Heart left ventricle (tissue), 7 donors: Measurements from ENCODE around the gene NOXRED1.

GRCh38 chr14:75419201-75419971, 8.4 kb upstream of the JDP2 start:
- PRO-cap, 6 experiments, result peak in 1 of 6 experiments; most common minus-strand start chr14:75419473 (in 1)
- RAMPAGE, long total RNA, 2 experiments, result no peak in any of the 2 experiments
- RRBS, result no CpG with 5 or more reads among the region's 11 CpGs

- PRO-cap, 6 experiments, result no peak in any of the 6 experiments
- RAMPAGE, long total RNA, 2 experiments, result no peak in any of the 2 experiments
- RRBS, result no CpG with 5 or more reads among the region's 23 CpGs
Measured at GRCh38 chr14:75440359-75441564, 12.9 kb downstream of the JDP2 start.

DNA sequence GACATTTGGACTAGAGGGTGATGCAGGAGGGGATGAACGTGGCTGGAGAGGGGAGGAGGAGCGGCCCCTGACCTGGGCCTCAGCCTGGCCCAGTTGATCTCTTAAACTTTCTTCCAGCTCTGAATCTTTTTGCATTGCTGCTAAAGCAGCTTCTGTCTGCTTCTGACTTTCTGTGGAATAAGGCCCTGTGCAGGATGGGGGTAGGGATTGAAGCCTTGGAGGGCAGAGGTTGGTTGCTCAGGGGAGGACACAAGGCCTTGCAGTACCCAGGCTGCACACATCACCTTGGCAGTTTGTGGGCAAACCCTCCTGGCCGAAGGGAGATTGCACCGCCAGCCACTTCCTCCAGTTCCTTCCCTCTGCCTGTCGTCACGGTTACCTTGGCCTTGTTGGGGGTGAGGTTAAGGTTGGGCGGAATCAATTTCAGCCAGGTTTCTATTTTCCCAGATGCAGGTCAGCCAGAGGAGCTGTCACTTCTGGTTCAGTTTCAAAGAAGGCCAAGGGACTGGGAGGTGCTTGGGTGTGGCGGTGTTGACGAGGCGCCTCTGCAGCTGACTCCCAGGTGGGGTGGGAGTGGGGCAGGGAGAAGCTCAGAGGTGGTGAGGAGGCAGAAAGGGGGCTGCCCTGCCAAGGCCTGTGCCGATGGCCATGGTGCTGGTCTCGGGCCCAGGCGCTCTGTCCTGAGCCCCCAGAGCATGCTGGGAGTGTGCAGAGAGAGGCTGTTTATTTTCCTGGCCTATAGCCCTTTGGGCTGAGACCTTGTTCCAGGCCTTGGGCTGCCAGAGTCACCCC, 31.3 kb downstream of the JDP2 start:
- PRO-cap, 6 experiments, result peak in 3 of 6 experiments; most common minus-strand start position 679 of the sequence (in 2)
- RAMPAGE, long total RNA, 2 experiments, result no peak in any of the 2 experiments
- RRBS, result no CpG with 5 or more reads among the region's 13 CpGs

GRCh38 chr14:75566377-75566808, 12.0 kb upstream of the FLVCR2 start:
- PRO-cap, 6 experiments, result no peak in any of the 6 experiments
- RAMPAGE, long total RNA, 2 experiments, result no peak in any of the 2 experiments
- RRBS, result no CpG with 5 or more reads among the region's 3 CpGs

GRCh38 chr14:75941257-75941510, 40.6 kb downstream of the TGFB3 start:
- PRO-cap, 6 experiments, result no peak in any of the 6 experiments
- RAMPAGE, long total RNA, 2 experiments, result no peak in any of the 2 experiments
- RRBS, result no CpG with 5 or more reads among the region's 2 CpGs

DNA sequence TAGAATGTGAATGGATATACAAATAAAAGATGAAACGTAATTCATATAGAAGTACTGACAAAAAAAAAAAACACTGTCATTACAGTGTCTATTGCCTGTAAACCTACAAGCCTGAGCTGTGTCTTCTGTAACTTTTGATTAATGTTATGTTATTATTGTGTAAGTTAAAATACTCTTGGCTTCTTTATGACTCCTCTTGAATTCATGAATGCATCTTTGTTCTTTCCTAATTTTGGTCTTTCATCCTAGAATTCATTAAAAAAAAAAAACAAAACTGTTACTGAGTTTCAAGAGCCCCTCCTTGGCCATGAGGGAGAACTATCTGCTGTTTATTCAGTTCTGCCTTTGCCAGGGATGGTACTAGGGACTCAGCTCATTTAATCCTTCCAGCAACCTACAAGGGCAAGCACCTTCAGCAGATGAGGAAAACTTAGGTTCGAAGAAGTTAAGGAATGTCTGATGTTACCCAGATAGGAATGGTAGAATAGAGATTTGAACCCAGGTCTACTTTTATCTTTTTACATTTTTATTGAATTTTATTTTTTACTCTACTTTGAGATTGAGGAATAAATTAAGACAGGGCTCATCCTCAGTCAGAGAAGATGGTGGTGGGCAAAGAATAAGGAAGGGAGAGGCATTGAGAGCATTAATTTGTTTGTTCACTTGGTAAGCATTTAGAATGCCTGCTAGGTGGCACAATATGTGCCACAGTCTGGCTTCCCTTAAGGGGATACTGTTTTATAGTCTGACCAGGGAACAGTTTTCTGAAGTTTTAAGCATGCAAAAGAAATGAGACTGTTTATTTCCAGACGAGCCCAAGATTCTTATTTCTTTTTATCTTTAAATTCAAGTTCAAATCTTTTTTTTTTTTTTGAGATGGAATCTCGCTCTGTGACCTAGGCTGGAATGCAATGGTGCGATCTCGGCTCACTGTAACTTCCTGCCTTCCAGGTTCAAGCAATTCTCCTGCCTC, 22.3 kb downstream of the GPATCH2L start:
- PRO-cap, 6 experiments, result no peak in any of the 6 experiments
- RAMPAGE, long total RNA, 2 experiments, result no peak in any of the 2 experiments
- RRBS, result no CpG with 5 or more reads among the region's 6 CpGs

- PRO-cap, 6 experiments, result peak in 1 of 6 experiments; most common minus-strand start chr14:76191412 (in 1)
- RAMPAGE, long total RNA, 2 experiments, result no peak in any of the 2 experiments
- RRBS, result no CpG with 5 or more reads among the region's 2 CpGs
Measured at GRCh38 chr14:76191351-76191793, 39.6 kb downstream of the GPATCH2L start.

GRCh38 chr14:76257903-76258540, 106.3 kb downstream of the GPATCH2L start:
- PRO-cap, 6 experiments, result no peak in any of the 6 experiments
- RAMPAGE, long total RNA, 2 experiments, result no peak in any of the 2 experiments
- RRBS, result no CpG with 5 or more reads among the region's 6 CpGs

GRCh38 chr14:76337458-76337943, 38.4 kb upstream of the ESRRB start:
- PRO-cap, 6 experiments, result no peak in any of the 6 experiments
- RAMPAGE, long total RNA, 2 experiments, result no peak in any of the 2 experiments
- RRBS, result no CpG with 5 or more reads among the region's 8 CpGs

- PRO-cap, 6 experiments, result no peak in any of the 6 experiments
- RAMPAGE, long total RNA, 2 experiments, result no peak in any of the 2 experiments
- RRBS, result no CpG with 5 or more reads among the region's 6 CpGs
Measured at GRCh38 chr14:76515561-76515942, 139.6 kb downstream of the ESRRB start.

DNA sequence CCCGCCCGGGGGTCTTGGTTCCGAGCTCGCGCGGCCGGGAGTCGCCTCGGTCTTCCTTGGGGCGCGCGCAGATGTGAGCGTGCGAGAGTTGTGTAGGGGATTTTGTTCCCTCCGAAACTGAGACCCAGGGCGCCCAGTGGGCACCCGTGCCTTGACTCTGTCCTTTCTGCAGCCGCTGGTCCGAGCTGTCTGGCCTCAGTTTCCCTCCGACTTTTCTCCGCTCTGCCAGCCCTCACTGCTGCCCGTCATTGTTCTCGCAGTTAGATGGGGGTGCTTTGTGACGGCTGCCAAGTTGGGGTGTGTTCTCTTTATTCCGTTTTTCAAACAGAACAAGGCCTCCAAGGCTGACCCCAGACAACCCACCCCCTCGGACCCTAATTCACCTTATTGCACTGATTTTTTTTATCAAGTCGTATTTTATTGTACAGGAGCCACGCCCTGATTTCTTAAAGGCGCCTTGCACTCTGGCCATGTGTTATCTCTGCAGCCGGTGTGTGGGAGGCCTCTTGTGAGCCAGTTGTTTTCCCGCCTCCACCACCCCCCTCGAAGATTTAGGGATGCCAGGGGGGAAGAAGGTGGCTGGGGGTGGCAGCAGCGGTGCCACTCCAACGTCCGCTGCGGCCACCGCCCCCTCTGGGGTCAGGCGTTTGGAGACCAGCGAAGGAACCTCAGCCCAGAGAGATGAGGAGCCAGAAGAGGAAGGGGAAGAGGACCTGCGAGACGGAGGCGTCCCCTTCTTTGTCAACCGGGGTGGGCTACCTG, 1.2 kb downstream of the VASH1 start:
- PRO-cap, 6 experiments, result peak in 3 of 6 experiments; most common plus-strand start position 478 of the sequence (in 3); most common minus-strand start position 250 of the sequence (in 2)
- RAMPAGE, long total RNA, 2 experiments, result no peak in any of the 2 experiments
- RRBS, result 2% methylated on average over 2 of the region's 43 CpGs

DNA sequence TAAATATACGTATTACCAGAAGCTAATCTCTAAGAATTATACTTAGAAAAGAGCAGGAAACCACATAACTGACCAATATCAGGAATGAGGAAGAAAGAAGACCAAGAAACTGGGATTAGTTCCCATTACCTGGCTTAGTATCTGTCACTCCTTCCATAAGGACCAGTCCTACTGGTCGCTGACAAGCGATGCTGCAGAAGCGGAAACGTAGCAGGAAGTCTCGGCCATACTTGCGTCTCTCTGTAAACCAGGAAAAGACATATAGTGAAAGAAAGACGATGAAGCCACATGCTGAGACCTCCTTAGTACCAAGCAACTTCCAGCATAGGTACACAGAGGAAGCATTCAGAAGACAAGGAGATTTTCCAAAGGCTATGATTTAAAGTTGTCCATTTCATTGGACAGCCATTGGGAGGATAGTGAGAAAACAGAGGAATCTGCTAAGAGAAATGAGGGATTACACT, 9.4 kb downstream of the ANGEL1 start:
- PRO-cap, 6 experiments, result no peak in any of the 6 experiments
- RAMPAGE, long total RNA, 2 experiments, result no peak in any of the 2 experiments
- RRBS, result no CpG with 5 or more reads among the region's 8 CpGs

DNA sequence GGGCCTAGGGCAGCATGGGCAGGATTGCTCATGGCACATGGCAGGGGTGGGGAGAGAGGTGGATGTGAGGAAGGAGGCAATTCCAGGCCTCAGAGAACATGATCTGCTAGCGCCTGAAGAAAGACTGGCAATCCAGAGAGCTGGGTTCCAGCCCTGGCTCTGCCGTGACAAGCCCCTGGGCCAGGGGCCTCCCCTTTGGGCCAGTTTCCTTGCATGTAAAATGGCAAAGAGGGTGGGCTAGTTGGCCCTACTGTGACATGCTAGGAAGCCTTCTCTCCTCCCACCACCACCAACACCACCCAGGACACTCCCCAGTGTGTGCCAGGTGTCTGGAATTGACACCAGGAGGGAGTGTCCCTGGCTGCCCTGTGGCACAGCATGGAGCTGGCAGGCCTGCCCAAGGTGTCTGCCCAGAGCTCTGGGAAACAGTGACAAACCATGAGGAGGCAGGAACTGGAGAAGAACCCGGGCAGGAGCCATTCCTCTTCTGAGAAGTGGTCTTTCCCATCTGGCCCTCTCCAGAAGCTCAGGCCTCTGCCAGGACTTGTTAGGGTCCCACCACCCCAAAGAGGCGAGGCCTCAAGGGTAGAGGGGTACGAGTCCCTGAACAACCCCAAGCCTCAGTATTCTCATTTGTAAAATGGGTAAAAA, 24.1 kb upstream of the IRF2BPL start:
- PRO-cap, 6 experiments, result peak in 1 of 6 experiments; most common plus-strand start position 428 of the sequence (in 1); most common minus-strand start position 309 of the sequence (in 1)
- RAMPAGE, long total RNA, 2 experiments, result no peak in any of the 2 experiments
- RRBS, result no CpG with 5 or more reads among the region's 5 CpGs

GRCh38 chr14:77116191-77116930, 18.3 kb downstream of the CIPC start:
- PRO-cap, 6 experiments, result no peak in any of the 6 experiments
- RAMPAGE, long total RNA, 2 experiments, result no peak in any of the 2 experiments
- RRBS, result no CpG with 5 or more reads among the region's 4 CpGs

- PRO-cap, 6 experiments, result no peak in any of the 6 experiments
- RAMPAGE, long total RNA, 2 experiments, result no peak in any of the 2 experiments
- RRBS, result no CpG with 5 or more reads among the region's 10 CpGs
Measured at GRCh38 chr14:77296183-77296516, 24.5 kb downstream of the POMT2 start.

GRCh38 chr14:77423453-77423718, at the start of gene NOXRED1:
TSS of gene NOXRED1 (minus strand) at chr14:77423523.
- PRO-cap, 6 experiments, result no peak in any of the 6 experiments
- RAMPAGE, long total RNA, 2 experiments, result no peak in any of the 2 experiments
- RRBS, result no CpG with 5 or more reads among the region's 1 CpG

- PRO-cap, 6 experiments, result no peak in any of the 6 experiments
- RAMPAGE, long total RNA, 2 experiments, result no peak in any of the 2 experiments
- RRBS, result no CpG with 5 or more reads among the region's 4 CpGs
Measured at GRCh38 chr14:77554624-77555108, 56.0 kb upstream of the ISM2 start.

- PRO-cap, 6 experiments, result no peak in any of the 6 experiments
- RAMPAGE, long total RNA, 2 experiments, result no peak in any of the 2 experiments
- RRBS, result no CpG with 5 or more reads among the region's 8 CpGs
Measured at GRCh38 chr14:77565299-77566045, 51.0 kb downstream of the SPTLC2 start.

- PRO-cap, 6 experiments, result no peak in any of the 6 experiments
- RAMPAGE, long total RNA, 2 experiments, result no peak in any of the 2 experiments
- RRBS, result no CpG with 5 or more reads among the region's 6 CpGs
Measured at GRCh38 chr14:77732444-77732750, 24.5 kb downstream of the SLIRP start.

GRCh38 chr14:80267177-80267664, 55.9 kb upstream of the DIO2 start:
- PRO-cap, 6 experiments, result peak in 1 of 6 experiments; most common minus-strand start chr14:80267451 (in 1)
- RAMPAGE, long total RNA, 2 experiments, result no peak in any of the 2 experiments
- RRBS, result no CpG with 5 or more reads among the region's 4 CpGs